HT1080 (cell line): ENCODE measurements around a stretch of chr16.

GRCh38 chr16:84735856-84736253 is 36.1 kb downstream of the USP10 start:
RAMPAGE:
- cytosol, long total RNA, result no peak
- long total RNA, result no peak
- nucleus, long total RNA, result no peak

DNA sequence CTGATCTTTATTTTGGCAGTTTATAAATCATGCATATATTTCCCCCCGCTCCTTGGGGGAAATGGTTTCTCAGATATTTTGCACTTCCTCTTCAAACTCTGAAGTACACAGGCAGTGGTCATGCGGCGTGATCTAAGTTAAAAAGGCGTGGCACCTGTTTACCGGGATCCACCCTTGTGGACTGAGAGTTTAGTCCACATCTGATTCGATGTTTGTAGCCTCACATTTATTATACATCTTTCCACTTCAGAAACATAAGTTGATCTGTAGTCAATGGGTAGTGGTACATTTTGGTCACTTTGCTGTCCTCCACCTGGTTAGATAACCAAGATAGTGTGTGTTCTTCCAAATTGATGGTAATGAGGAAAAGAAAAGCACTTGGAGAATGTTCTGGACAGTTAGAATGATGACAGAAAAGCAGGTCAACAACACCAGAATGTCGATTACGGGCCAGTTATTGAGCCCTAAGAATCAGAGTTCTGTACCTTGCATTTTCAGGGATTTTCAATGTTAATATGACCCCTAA is 51.6 kb downstream of the USP10 start:
RAMPAGE:
- cytosol, long total RNA, result no peak
- long total RNA, result no peak
- nucleus, long total RNA, result no peak

GRCh38 chr16:84854272-84855075 is 34.7 kb downstream of the CRISPLD2 start:
RAMPAGE:
- cytosol, long total RNA, result no peak
- long total RNA, result no peak
- nucleus, long total RNA, result no peak

DNA sequence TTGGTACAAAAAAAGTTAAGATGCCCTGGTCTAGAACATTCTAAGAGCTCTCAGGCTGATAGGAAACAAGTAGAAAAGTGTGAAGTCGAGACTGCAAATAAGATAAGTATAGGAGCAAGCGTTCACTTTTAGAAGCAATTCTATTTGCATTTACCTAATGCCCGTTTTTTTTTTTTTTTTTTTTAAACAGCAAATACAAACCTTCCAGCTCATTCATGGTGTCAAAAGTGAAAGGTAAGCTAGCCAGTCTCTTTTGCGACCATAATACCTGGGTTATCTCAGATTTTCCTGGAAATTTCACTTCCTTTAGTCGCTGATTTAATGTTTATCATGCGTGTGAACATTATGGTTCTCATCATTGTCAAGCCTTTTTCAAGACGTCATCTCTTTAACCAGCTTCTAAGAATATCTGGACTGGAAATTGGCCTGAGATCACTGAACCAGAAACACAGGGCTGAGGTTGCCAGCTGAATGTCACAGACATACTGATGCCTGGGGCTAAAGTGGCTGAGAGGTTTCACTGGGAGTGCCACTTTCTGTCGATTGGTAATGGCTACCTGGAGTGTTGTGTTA is 54.0 kb downstream of the CRISPLD2 start:
RAMPAGE:
- cytosol, long total RNA, result no peak
- long total RNA, result no peak
- nucleus, long total RNA, result no peak

RAMPAGE:
- cytosol, long total RNA, result no peak
- long total RNA, result no peak
- nucleus, long total RNA, result no peak
Measured at GRCh38 chr16:84974524-84975116, 36.7 kb downstream of the ZDHHC7 start.

RAMPAGE:
- cytosol, long total RNA, result no peak
- long total RNA, result no peak
- nucleus, long total RNA, result no peak
Measured at GRCh38 chr16:85047767-85048271, 20.2 kb downstream of the KIAA0513 start.

DNA sequence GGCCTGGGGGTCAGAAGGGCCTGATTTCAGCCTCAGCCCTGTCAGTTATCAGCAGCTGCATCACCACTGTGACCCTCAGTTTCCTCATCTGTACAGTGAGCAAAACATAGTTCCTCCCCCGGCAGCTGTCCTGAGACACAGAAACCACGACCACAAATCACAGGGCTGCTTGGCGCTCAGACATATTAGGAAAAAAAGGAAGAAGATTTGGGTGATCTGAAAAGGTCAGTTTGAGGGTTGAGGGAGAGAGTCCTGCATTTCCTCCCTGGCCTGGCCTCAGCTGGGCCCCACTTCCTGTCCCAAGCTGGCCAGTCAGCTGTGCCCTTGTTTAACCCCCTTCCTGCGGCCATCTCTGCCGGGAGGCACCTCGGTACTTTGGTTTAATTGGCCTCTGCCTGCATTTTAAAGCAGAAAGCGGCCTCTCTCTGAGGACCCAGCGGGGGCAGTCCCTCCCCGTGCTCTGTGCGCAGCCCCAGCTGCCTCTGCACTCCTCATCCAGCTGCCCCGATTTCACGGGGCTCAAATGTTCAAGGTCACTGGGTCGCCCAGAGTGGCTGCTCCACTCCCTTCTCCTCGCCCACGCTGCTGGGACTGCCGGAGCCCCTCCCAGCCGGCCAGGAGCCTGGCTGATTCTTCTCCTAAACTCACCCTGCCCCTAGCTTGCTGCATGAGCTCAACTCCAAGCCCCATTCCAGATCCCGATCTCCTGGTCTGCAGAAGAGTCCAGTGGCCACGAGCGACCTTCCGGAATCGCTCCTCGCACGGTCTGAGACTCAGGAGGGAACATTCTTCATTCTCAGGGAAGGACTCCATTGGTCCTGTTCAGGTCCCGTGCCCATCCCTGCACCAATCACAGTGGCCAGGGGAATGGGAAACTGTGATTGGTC is 24.1 kb upstream of the CIBAR2 start:
RAMPAGE:
- cytosol, long total RNA, result no peak
- long total RNA, result no peak
- nucleus, long total RNA, result no peak

DNA sequence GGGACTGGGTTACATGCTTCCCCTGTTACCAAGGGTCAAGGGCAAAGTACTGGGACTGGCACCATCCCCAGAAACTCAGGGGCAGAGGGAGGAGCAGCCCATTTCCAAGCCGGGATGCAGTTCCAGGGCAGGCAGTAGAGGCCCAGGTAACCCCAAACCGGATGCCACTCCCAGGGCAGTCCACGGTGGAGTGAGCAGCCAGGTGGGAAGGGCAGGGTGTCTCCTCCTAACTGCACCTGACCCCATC is 24.7 kb upstream of the CIBAR2 start:
RAMPAGE:
- cytosol, long total RNA, result no peak
- long total RNA, result no peak
- nucleus, long total RNA, result no peak

RAMPAGE:
- cytosol, long total RNA, result no peak
- long total RNA, result no peak
- nucleus, long total RNA, result no peak
Measured at GRCh38 chr16:85159329-85159966, 47.2 kb upstream of the CIBAR2 start.

DNA sequence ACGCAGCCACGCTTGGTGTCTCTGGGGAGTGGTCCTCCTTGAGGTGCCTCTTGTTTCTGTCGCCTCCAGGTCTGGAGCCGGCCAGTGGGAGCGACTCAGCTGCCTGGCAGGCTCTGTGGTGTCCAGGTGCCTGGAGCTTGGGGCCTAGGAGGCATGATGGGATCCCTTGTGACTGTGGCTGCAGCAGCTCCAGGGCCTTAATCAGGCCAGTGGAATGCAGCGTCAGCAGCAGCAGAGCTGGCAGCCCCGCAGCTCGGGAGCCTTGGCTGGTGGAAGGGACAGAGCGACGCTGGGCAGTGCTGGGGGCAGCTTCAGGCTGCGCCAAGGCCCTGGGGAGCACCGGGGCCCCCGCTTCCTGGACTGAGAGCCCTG is 74.8 kb upstream of the CIBAR2 start:
RAMPAGE:
- cytosol, long total RNA, result no peak
- long total RNA, result no peak
- nucleus, long total RNA, result no peak

DNA sequence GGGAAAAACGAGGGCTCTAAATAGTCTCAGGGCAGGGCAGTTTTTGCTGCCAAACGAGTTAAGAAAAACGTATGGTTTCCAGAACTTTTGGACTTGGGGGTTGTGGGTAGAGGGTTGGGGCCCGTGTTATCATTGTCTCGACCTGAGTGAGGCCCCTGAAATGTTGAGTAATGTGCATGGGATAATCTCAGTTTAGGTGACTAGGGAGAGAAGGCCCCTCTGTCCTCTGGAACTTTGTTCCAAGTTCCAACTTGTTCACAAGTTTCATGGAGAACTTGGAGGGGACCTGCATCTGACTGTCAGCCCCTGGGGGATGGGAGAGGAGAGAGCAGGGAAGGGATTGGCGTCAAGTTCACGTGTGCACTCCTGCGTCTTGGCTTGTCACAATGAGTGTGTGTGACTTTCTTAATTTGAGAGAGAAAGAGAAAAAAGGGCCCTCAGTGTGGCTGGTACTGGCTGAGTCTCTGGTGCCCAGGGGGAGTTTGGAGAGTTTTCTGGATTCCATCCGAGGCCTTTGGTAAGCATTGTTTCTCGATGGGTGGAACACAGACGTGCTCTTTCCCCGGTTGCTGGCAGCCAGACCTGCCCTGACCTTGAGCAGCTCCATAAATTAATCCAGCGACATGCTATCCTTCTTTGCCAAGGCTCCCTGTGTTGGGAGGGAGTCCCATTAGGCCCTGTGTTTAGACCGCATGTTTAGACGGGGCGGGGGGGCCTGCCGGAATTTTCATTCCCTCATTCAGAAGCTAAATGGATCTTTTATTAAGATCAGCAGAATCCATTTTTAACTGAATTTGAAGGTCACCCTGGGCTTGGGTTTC is 84.0 kb upstream of the CIBAR2 start:
RAMPAGE:
- cytosol, long total RNA, result no peak
- long total RNA, result no peak
- nucleus, long total RNA, result no peak

GRCh38 chr16:85232336-85232714 is 120.1 kb upstream of the CIBAR2 start:
RAMPAGE:
- cytosol, long total RNA, result no peak
- long total RNA, result no peak
- nucleus, long total RNA, result no peak

RAMPAGE:
- cytosol, long total RNA, result no peak
- long total RNA, result no peak
- nucleus, long total RNA, result no peak
Measured at GRCh38 chr16:85303350-85303670, 191.0 kb upstream of the CIBAR2 start.

DNA sequence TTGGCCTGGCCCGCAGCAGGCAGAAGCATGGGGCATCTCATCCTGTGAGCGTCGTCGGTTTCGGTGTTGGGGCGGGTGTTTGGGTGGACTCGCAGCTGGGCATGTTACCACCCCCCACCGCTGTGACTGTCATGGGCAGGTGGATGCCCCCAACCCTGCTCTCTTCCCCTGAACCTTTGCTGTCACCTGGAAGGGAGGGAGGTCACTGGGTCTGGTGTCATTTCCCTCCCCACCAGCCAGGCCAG is 226.6 kb upstream of the CIBAR2 start:
RAMPAGE:
- cytosol, long total RNA, result no peak
- long total RNA, result no peak
- nucleus, long total RNA, result no peak

GRCh38 chr16:85353763-85354301 is 241.6 kb upstream of the CIBAR2 start:
RAMPAGE:
- cytosol, long total RNA, result no peak
- long total RNA, result no peak
- nucleus, long total RNA, result no peak

GRCh38 chr16:85360138-85361308 is 248.3 kb upstream of the CIBAR2 start:
RAMPAGE:
- cytosol, long total RNA, result no peak
- long total RNA, result no peak
- nucleus, long total RNA, result no peak

GRCh38 chr16:85462237-85463104 is 150.7 kb upstream of the GSE1 start:
RAMPAGE:
- cytosol, long total RNA, result no peak
- long total RNA, result no peak
- nucleus, long total RNA, result no peak

RAMPAGE:
- cytosol, long total RNA, result no peak
- long total RNA, result no peak
- nucleus, long total RNA, result no peak
Measured at GRCh38 chr16:85526893-85527860, 85.9 kb upstream of the GSE1 start.

GRCh38 chr16:85535261-85535865 is 77.8 kb upstream of the GSE1 start:
RAMPAGE:
- cytosol, long total RNA, result no peak
- long total RNA, result no peak
- nucleus, long total RNA, result no peak

DNA sequence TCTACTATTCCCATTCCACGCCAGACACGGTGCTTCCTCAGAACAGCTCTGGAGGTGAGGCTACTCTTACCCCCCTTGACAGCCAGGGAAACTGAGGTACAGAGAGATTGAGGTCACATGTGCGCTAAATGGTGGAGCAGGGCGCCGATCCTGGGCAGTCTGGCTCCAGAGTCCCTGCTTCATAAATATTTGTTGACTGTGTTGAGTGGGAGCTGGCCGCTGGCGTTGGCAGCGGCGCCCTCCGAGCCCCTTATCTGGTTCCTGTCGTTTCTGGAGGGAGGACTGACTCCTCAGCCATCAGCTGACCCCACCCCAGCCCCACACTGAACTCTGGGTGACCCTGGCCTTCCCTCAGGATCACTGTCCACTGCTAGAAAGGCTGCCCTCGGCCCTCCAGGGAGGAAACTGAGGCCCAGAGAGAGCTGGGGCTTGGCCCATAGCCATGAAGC is 51.9 kb upstream of the GSE1 start:
RAMPAGE:
- cytosol, long total RNA, result no peak
- long total RNA, result no peak
- nucleus, long total RNA, result no peak